Camera-type eye (tissue), 1 donor: ENCODE data around the gene PRR23E.

DNA sequence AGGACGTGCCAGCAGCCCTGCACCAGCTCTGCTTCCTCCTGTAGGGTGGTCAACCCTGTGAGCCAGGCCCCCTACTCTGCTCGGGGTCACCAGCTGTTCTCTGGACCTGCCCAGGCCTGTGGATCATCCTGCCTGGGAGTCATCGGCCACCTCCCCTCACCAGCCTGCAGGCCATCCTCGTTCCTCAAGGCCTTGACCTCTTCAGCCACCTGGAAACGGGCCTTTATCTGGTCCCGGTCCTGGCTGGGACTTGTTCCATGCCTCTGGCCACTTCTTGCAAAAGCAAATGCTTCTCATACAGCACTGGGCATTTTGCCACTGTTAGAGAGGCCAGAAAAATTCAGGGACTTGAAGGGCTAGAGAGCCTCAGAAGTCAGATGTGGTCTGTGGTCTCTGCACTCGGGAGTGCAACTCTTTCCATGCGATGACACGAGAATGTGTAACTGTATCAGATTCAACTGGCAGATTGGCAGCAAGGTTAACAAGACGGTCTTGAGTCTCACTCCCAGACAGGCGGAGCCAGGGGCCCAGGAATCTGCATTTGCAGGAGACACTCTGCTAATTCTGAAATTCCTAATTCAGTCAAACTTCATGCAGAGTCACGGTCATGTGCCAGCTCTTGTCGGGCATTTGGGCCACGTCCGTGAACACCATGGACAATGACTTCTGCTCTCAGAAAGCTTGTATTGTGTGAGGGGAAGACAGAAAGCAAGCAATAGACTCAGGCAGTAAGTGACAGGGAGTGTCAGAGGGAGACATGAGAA is 16.9 kb upstream of the KLF15 start:
- RAMPAGE, long total RNA: no peak

GRCh38 chr3:126462166-126462569 is 13.5 kb downstream of the ZXDC start:
- RAMPAGE, long total RNA: no peak

GRCh38 chr3:126528809-126529631 is 5.1 kb downstream of the CHST13 start:
- RAMPAGE, long total RNA: no peak

DNA sequence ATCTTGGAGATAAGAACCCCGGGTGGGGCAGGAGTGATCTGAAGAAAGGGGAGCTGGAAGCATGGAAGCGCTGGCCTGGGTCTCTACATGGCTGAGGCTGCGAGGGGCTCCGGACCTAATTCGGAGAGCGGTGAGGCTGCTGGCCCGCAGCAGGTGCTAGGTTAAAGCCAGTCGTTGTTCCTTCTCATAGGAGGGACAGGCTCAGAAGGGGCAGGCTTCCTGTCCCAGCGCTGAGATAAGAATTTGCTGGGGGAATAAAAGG is 17.0 kb downstream of the CHST13 start:
- RAMPAGE, long total RNA: no peak

DNA sequence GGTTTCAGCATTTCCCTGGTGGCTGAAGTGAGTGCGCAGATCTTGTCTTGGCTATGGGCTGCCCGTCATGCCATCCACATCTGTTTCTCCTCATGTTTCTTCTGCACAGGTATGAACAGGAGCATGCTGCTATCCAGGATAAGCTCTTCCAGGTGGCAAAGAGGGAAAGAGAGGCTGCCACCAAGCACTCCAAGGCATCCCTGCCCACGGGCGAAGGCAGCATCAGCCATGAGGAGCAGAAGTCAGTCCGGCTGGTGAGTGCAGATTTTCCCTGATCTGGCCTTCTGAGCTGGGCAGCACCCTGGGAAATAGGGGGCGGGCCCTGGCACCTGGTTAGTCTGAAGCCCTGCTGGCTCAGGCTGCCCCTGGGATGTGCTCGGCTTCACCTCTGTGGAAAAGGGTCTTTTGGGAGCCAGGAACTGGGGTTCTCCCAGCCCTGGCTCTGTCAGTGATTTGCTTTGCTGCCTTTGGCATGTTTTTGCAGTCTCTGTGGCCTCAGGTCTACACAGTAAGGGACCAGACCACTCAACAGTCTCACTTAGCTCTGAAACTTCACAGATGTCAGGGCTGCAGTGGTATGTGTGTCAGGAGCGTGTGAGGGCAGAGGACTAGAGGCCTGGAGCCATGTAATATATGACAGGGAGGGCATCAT is 29.1 kb downstream of the CHCHD6 start:
- RAMPAGE, long total RNA: no peak

DNA sequence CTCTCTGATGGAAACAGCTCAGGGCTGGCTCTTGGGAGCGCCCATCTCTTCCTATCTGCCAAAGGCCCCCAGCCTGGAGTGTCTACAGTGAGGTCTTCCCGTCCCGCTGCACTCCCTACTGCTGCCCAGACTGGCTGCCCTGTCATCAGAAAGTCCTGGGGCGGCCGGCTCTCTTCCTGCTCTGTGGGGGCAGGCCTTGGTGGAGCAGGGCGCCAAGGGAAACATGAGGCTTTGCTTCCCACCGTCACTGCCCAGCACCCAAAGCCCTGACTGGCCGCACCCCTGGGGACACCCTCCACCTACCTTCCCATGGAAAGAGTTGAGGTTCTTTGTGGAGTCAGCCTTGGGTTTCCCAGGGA is 52.0 kb upstream of the PLXNA1 start:
- RAMPAGE, long total RNA: no peak

DNA sequence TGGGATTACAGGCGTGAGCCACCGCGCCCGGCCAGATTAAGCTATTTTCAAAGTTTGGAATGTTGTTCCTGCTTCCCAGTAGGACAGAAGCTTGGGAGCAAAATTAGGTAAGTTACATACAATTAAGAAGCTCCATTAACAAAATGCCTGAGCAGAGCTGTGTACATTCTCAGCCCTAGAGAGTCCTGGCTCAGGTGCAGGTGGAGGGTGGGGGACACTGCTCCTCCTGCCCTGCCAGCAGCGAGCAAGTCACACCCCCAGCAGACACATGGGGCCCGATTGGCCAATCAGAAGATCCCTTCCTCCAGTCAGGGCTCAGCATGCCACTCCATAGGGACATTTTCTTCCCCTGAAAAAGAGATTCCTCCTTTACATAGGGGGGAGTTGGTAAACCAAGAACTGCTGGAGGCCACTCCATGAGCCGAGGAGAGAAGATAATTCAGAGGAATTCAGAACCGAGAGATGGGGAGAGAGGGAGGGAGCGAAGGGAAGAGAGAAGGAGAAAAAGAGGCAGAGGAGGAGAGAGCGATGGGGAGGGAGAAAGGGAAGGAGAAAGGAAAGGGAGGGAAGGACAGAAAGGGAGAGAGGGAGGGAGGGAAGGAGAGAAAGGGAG is 62.1 kb downstream of the PLXNA1 start:
- RAMPAGE, long total RNA: no peak

- RAMPAGE, long total RNA: no peak
Observed at GRCh38 chr3:127135207-127136201, 57.4 kb upstream of the PRR23E start.

- RAMPAGE, long total RNA: no peak
Observed at GRCh38 chr3:127193026-127193431, at the start of gene PRR23E. Gene PRR23E (plus strand): TSS chr3:127193131.

GRCh38 chr3:127525390-127525595 is 65.2 kb downstream of the TPRA1 start:
- RAMPAGE, long total RNA: no peak

GRCh38 chr3:127589584-127590050 is 916 bp downstream of the TPRA1 start:
- RAMPAGE, long total RNA: no peak

DNA sequence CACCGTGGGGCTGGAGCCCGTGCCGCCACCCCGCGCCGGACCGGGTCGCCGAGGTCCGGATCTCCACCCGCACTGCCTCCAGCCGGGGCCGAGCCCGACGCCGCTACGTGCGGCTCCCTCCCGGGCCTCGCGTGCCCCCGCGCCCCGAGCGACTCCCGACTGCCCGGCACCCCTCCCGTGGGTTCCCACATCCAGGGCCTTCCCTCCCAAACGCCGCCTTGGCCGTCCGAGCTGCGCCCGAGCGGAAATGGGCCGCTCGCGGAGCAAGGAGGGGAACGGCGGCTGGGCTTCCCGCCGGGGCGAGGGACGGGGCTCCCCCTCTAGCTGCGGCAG is 516 bp downstream of the TPRA1 start:
- RAMPAGE, long total RNA: no peak

- RAMPAGE, long total RNA: no peak
Observed at GRCh38 chr3:127707687-127708536, 35.2 kb downstream of the ABTB1 start.

DNA sequence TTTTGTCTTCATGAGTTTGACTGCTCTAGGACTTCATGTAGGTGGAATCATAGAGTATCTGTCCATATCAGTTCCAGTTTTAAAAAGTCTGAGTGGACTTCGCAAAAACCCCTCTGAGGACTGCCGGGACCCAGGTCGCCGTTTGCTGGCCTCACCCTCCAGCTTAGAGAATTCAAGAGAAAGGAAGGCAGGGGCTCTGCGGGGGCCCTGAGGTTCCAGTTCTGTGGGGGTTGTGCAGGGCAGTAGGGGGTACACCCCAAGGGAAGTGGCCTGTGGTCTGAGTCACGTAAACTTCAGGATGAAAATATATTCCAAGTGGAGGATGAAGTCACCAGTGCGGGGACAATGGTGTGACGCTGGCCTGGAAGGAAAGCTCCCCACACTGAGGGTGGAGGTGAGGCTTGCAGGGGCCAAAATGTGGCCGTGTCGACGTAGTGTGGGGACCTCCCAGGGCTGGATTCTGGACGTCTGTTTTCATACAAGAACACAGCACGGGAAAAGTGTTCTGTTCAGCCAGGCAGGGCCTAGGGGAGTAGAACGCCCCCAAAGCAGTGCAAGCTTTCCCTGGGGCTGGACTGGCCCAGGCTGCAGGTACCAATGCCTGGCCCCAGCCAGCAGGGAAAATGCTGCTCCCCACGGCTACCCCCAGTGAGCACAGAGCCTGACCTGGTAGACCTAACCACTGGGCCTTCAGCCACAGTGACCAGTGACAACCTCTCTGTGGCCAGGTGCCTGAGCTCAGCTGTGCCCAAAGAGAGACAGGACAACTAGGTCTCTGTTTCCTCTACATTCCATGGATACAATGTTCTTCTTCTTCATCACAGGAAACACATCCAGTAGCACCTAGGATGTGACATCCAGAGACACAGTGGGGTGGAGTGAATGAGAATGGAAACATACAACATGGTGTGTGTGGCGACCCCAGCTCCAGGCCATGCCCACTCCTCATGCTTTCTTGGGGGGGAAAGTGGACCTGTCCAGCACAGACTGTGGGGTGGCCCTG is 67.9 kb downstream of the ABTB1 start:
- RAMPAGE, long total RNA: no peak

DNA sequence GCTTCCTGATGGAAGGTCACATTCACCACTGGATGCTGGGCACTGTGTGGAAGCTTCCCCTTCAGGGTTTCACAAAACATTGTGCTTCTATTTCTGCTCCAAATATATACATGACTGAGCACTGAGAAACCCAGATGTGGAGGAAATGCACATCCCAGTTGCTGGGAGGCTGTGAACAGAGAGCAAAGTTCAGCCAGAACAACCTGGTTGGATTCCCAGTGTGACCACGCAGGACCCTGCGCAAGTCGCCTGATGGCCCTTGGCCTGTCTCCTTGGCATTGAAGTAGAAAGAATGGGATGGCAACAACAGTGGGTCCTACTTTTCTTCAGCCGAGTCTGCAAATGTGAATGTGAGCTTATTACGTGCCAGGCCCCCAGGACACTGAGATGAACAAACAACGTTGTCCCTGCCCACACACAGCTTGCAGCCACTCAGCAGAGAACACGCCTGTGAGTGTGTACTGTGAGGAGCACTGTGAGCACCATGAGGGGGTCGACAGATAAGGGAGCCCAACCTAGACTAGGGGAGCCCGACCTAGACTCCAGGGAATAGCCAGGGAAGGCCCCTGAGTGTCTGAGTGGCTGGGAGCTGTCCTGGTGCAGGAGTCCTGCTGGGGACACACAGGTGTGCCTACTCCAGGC is 36.8 kb downstream of the MGLL start:
- RAMPAGE, long total RNA: no peak

DNA sequence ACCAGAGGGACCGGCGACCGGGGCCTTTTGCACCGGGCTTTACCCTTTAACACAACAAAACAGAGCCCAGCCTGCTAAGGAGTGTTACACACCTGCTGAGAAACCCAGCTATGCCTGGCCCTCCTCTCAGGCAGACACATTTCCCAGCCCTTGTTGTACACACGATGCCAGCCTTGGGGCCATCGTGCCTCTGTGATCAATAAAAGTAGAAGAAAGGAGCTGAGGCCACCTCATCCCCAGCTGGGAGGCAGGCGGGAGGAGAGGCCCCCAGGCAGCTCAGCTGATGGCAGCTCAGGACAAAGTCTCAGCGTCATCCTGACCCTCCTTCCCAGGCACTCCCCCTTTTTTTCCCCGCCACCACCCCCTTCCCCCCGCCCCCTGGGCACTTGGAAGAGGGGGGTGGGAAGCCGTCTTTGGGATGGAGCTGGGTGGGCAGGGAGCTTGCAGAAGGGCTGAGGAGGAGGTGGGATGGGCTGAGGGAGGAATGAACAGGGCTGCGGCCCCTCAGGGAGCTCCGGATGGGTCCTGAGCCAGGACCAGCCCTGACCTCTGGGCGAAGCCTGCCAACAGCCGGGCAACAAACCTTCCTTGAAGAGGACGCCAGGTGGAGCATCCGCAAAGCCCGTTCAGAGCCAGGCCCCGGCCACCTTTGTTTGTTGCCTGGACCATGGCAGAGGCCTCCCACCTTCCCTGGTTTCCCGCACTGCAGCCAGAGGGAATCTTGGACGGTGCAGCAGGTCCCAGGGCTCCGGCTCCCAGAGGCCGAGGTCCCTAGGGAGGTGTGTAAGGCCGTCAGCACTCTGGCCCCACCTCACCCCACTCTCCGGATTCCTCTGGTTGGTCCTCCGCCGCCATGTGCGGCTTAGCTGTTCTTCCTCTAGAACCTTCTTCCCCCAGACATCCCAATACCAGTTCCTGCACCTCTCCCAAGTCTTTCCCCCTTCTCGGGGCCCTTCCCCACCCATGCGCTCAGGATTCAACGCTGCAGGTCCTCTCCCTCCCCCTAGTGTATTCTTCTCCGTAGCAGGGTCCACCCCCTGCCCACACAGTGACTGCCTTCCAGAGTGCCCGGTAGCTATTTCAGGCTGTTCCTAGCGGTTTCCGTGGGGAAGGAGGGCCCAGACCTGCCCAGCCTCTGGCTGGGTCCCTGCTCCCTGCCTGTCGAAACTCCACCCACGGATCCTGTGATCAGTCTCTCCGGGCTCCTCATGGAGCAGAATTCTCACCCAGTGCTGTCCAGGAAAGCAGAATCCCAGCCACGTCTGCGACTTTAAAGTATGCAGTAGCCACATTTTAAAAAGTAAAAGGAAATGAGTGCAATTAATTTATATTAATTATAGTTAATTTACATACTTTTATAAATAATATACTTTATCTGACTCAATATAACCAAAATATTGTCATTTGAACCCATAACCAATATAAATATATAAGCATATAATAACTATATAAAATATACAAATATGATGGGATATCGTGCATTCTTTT is 45.5 kb upstream of the SEC61A1 start:
- RAMPAGE, long total RNA: no peak

DNA sequence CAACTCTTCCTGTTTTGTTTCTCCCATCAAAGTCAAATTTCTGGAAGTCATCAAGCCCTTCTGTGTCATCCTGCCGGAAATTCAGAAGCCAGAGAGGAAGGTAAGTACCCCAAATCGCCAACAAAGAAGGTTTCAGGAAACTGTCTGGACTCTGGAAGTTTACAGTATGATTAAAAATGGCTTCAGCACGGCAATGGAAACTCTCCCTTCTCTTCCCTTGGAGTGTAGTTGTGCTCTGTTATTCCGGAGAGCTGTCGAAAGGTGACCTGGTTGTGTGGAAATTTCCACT is 510 bp downstream of the SEC61A1 start:
- RAMPAGE, long total RNA: no peak

DNA sequence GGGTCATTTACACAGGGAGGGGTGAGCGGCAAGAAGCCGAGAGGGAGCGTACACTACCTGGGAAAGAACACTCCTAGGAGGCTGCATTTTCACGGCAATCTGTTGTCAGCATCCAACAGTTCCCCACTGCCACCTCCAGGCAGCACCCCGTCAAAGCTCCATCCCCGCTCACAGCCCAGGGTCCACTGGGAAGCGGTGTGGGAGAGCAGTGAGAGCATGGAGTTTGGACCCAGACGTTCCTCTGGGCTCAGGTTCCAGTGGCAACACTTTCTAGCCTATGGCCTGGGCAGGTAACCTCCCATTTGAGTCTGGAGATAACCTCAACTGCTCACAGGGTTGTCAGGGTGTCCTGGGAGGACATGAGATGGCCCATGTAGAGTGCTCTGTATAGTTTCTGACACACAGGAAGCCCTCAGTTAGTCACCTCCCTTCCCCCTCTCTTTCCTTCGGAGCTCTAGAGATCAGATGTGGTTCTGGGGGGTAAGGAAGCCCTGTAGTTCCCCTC is 29.2 kb downstream of the RUVBL1 start:
- RAMPAGE, long total RNA: no peak

- RAMPAGE, long total RNA: no peak
Observed at GRCh38 chr3:128113918-128114345, 9.7 kb downstream of the RUVBL1 start.

DNA sequence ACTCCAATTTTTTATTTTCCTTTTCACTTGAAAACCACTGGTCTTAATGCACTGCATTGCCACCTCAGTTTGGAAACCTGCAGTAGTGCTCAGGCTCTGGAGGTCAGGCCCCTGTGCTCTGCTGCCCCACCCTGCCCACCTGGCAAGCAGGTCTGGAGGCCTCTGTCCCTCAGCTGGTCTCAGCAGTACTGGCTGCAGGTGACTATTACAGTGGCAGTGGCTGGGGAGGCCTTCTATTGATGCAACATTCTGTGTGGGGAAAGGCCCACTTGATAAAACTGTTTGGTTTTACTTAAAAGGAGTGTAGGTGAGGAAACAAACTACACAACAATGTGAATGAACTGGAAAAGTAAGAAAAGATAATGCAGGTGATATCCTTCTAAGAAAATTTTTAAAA is 156.0 kb downstream of the DNAJB8 start:
- RAMPAGE, long total RNA: no peak